Breast (tissue), 4 donors: ENCODE measurements around a stretch of chr5.

DNA sequence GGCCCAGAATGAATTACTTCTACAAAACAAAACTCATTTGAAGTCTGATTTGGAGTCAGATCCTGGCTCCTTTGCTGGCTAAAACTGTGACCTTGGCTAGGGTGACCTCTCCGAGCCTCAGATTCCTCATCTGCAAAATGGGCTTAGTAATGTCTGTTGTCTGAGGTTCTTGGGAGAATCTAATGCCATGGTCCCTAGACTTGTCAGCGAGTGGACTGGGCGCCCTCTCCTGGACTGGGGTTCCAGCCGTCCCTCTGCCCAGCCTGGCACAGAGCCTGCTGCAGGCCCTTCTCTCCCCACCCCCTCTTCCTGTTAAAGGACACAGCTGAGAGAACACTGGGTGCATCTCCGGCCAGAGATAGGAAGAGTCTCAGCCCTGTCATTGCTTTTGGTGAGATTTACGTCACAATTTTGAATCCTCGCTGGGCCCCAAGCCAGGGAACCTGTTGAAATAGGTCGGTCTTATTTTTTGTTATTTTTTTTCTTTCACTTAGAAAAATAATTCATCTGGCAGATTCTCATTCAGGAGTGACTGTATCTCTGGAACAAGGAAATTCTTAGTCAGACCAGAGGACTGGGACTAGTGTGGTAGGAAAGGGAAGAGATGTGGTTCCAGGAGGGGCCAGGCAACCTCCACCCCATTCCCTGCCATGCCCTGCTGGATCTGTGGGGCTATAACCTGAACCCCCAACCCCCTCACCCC, 48.3 kb upstream of the RPL26L1 start:
- PRO-cap, 3 experiments = no peak in any of the 3 experiments
- RRBS = no CpG with 5 or more reads among the region's 8 CpGs

- PRO-cap, 3 experiments = no peak in any of the 3 experiments
- RRBS = no CpG with 5 or more reads among the region's 4 CpGs
These were observed 20.5 kb downstream of the ATP6V0E1 start for GRCh38 chr5:173003992-173004622.

- PRO-cap, 3 experiments = no peak in any of the 3 experiments
- RRBS = no CpG with 5 or more reads among the region's 10 CpGs
These were observed 43.1 kb upstream of the NKX2-5 start for GRCh38 chr5:173277988-173278581.

DNA sequence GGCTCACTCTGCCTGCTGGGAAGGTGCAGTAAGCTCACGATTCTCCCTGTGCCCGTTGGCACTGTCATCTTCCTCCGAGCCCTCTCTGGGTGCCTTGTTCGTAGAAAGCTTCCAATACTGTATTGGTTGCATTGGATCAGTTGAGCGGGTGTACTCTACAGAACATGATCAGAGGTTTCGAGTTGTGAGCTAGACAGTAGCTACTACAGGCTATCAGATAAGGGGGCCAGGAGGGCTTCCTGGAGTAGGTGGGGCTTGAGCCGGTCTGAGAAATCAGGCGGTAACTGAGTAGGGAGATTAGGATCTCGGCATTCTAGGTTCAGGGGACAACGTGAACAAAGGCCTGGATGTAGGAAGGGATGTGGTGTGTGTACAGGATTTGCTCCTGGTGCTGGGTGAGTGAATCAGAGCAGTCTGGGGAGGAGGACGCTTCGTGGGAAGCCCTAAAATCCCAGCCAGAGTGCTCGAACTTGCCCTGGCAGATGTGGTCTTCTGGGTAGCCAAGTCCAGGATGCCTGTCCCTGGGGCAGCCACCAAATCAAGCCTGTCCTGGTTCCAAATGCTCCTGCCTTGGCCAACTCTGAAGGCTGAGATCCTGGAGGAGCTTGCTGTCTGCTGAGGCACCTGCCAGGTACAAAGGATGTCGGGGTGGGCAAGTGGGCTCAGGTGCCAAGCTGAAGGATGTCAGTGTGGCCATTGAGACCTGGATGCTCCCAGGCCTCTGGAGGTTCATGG, 33.5 kb downstream of the STC2 start:
- PRO-cap, 3 experiments = no peak in any of the 3 experiments
- RRBS = no CpG with 5 or more reads among the region's 14 CpGs

- PRO-cap, 3 experiments = no peak in any of the 3 experiments
- RRBS = no CpG with 5 or more reads among the region's 10 CpGs
These were observed 7.8 kb downstream of the STC2 start for GRCh38 chr5:173320308-173320819.

GRCh38 chr5:173326123-173327473, 1.6 kb downstream of the STC2 start:
- PRO-cap, 3 experiments = no peak in any of the 3 experiments
- RRBS = 22% methylated on average over 9 of the region's 60 CpGs

DNA sequence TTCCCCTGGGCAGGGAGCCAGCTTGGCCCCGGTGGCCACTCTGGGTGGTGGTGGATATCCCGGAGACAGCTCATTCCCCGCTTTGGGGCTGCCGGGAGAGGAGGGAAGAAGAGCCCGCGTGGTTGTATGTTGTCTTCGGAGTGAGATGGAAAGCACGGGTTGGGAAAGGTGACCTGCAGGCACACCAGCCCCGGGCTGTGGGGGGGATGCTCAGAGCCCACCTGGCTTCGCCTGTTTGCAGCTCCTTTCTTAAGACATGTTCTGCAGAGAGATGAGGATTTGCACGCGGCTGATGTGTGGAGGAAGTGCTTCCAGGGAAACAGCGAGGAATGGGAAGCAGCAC, 84.6 kb upstream of the STC2 start:
- PRO-cap, 3 experiments = no peak in any of the 3 experiments
- RRBS = 67% methylated on average over 5 of the region's 13 CpGs

DNA sequence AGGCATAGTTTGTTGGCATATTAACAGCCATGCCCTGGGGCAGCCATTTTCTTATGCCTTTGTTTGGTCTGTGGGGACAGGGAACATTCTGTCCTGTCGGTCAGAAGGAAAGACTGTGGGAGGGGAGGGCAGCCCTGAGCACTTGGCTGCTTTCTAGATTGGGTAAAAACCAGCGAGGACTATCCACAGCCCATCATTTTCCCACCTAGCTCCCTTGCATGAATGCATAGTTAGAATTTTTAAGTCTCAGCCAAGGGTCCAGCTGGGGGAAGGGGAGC, 130.1 kb downstream of the BOD1 start:
- PRO-cap, 3 experiments = no peak in any of the 3 experiments
- RRBS = no CpG with 5 or more reads among the region's 2 CpGs

GRCh38 chr5:173653859-173654986, 37.8 kb upstream of the BOD1 start:
- PRO-cap, 3 experiments = no peak in any of the 3 experiments
- RRBS = 26% methylated on average over 3 of the region's 15 CpGs

- PRO-cap, 3 experiments = peak in 1 of 3 experiments; most common plus-strand start chr5:173671385 (in 1); most common minus-strand start chr5:173671219 (in 1)
- RRBS = no CpG with 5 or more reads among the region's 28 CpGs
These were observed 54.6 kb upstream of the BOD1 start for GRCh38 chr5:173670724-173671816.

DNA sequence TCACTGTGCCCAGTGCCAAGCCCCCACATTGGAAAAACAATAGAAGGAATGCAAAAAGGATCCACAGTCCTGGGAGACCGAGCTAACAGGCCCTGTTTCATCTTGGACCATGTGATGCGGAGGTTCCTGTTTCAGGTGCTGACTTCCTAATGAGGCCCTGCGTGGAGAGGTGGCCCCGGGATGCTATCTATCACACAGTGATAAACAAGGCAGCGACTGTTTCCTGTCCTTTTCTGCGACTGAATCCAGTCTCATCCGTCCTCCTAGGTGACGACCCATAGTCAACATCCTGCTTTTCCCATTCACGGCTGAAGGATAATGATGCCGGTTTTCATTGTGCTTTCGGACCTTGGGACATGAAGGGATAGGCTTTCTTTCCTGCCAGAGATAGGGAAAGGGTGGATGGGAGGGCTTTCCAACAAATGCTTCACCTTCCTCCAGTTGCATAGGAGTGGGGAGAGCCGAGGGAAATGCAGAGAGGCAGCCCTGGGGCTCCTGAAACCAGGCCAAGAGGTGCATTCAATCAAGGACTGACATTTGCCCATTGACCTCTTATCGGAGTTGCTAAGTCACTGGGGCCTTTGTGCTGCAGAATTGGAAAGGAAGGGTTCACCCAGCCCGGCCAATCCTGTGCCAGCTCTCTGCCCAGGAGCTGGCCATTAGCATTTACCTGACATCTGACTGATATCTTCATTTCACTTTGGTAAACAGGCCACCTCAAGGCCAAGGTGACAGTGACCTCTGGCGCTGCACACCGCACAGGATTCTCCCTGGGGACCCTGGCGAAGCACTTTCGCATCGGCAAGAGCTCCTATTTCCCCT, 56.7 kb upstream of the BOD1 start:
- PRO-cap, 3 experiments = no peak in any of the 3 experiments
- RRBS = no CpG with 5 or more reads among the region's 19 CpGs

GRCh38 chr5:173728836-173729236, 112.4 kb upstream of the BOD1 start:
- PRO-cap, 3 experiments = no peak in any of the 3 experiments
- RRBS = no CpG with 5 or more reads among the region's 11 CpGs

- PRO-cap, 3 experiments = no peak in any of the 3 experiments
- RRBS = no CpG with 5 or more reads among the region's 6 CpGs
These were observed 120.4 kb upstream of the BOD1 start for GRCh38 chr5:173736933-173737221.

DNA sequence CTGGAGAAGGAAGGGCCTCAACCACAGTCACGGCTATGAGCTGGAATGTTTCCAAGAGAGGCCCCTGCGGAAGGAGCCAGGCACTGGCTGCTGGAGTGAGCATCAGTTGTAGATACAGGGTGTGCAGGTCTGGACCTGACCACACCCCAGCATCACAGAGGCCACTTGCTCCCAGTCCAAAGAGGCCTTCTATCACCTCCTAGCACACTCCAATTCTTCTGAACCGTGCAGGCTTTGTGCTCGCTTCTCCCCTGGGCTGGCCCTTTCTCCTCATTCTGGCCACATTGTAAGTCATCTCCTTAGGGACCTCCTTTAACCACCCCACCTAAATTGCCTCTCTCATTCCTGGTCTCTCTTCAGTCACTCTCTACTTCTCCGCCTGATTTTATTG, 120.8 kb upstream of the BOD1 start:
- PRO-cap, 3 experiments = no peak in any of the 3 experiments
- RRBS = no CpG with 5 or more reads among the region's 5 CpGs

GRCh38 chr5:173757762-173758340, 130.3 kb upstream of the CPEB4 start:
- PRO-cap, 3 experiments = no peak in any of the 3 experiments
- RRBS = no CpG with 5 or more reads among the region's 9 CpGs

DNA sequence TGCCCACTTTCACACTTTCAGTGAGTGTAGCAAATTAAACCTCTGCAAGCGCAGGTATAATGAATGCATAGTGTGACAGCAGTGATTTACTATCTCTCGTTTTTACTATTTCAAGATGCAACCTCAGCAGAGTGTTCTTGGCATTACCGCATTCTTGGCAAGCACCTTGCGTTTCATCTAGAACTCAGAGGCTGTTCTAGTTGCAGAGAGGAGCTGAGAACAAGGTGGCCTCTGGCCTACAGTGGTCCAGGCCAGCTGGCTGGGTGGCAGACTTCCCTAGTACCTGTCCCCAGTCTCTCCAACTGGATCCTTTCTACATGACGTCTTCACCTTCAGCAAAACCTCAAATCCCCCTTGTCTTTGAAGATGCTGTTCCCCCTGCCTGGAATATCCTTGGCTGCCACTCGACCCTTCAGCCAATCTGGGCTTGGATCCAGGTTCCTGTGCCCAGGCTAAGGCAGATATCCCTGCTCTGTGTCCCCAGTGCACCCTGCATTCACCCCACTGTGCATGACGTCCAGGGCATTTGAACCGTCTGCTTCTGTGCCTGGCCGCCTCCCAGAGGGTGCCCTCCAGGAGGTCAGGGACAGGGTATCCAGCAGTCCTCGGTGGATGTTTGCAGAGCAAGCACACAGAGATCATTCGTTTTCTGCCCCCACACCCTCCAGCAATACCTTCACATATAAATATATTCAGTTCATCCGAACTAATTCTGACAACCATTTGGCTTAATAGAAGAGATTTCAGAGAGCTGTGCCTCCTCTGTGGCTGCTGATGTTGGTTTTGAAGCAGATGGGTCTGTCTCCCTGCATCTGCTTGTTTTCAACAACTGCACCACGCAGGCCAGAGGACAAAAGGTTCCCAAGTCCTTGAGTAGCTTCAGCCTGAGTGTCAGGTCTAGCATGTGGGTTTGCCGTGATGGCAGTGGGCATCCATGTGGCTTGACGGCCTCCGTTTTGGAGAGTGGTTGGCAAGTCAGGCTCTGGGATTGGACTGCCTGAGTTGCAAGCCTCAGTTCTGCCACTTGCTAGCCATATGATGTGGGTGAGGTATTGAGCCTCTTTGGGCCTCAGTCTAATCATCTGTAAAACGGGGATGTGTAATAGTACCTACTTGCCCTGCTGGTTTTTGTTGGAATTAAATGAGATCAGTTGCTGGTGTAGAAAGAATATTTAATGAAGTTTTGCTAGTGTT, 120.2 kb upstream of the CPEB4 start:
- PRO-cap, 3 experiments = no peak in any of the 3 experiments
- RRBS = no CpG with 5 or more reads among the region's 17 CpGs

DNA sequence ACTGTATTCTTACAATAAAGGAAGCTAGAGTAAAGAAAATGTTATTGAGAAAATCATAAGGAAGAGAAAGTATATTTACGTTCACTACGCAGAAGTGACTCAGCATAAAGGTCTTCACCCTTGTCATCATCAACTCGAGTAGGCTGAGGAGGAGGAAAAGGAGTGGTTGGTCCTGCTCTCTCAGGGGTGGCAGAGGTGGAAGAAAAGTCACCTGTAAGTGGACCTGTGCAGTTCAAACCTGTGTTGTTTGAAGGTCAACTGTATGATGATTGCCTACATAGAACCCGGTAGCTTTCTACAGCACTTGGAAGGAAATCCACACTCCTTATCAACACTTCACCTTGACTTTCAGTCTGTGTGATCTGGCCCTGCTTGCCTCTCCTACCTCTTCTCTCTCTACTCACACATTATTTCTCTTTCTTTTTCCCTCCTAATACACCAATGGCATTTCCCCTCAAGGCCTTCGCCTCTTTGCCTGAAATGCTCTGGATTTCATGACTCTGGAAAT, 109.3 kb upstream of the CPEB4 start:
- PRO-cap, 3 experiments = no peak in any of the 3 experiments
- RRBS = no CpG with 5 or more reads among the region's 5 CpGs

GRCh38 chr5:173855440-173856110, 32.6 kb upstream of the CPEB4 start:
- PRO-cap, 3 experiments = no peak in any of the 3 experiments
- RRBS = no CpG with 5 or more reads among the region's 10 CpGs

DNA sequence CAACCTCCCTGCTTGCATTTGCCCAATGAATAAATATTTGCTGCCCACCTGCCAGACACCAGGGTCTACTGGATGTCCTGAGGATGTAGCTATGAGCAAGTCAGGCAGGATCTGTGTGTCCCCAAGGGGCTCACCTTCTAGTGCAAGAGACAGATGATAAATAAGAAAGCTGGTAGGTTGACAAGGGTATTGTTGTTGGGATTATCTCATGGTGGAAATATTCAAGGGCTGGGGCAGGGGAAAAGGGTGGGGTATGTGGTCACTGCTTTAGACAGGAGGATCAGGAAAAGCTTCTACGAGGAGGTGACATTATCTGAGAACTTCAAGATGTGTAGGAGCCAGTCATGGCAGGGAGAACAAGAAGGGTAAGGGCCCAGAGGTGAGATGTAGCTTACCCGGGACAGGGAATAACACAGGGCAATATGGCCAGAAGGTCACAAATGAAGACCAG, 28.5 kb upstream of the CPEB4 start:
- PRO-cap, 3 experiments = no peak in any of the 3 experiments
- RRBS = no CpG with 5 or more reads among the region's 2 CpGs

- PRO-cap, 3 experiments = peak in 1 of 3 experiments; most common plus-strand start chr5:173889945 (in 1); most common minus-strand start chr5:173889841 (in 1)
- RRBS = no CpG with 5 or more reads among the region's 12 CpGs
These were observed 1.6 kb downstream of the CPEB4 start for GRCh38 chr5:173889453-173890490.